ENCODE measurements around the genes TCEAL5, MORF4L2, SLC25A53 and TBC1D8B.

GRCh38 chrX:102815087-102815846 is 94.7 kb downstream of the GPRASP3 start:
- PRO-cap = no peak

GRCh38 chrX:103251988-103252539 is 2.9 kb downstream of the TCEAL8 start:
- PRO-cap = no peak

DNA sequence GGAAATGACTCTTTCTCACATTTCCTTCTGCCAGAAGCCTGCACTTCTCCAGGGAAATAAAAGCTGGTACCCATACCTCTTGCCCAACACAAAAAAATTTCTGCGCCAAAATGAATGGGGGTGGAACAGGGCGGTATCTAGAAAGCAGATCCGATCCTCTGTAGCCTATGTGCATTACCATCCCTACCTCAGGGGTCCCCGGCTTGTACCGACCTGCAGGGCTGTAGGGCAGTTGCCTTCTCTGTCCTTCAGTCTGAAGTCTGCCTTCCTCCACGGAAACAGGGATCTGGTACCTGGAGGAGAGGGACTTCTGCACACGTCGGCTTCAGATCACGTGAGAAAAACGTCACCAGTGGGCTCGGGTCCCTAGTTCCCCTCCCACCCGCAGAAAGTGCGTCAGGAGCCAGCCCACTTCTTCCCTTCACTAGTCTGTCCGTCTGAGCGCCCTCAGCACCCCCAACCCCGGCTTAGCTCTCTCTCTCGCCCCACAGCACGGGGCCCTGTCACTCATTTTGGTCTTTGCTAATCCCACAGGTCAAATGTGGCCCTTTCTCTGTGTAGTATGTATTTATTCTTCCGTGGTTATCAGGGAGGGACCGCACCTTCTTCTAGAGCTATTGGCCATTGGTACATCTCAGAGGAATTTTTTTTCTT is at the start of gene TCEAL5:
TSS of gene TCEAL5 (minus strand) at position 291 of the 654 bp plus-strand sequence.
- PRO-cap = no peak

- PRO-cap = no peak
Observed at GRCh38 chrX:103631062-103631482, 2.3 kb downstream of the TCEAL1 start.

DNA sequence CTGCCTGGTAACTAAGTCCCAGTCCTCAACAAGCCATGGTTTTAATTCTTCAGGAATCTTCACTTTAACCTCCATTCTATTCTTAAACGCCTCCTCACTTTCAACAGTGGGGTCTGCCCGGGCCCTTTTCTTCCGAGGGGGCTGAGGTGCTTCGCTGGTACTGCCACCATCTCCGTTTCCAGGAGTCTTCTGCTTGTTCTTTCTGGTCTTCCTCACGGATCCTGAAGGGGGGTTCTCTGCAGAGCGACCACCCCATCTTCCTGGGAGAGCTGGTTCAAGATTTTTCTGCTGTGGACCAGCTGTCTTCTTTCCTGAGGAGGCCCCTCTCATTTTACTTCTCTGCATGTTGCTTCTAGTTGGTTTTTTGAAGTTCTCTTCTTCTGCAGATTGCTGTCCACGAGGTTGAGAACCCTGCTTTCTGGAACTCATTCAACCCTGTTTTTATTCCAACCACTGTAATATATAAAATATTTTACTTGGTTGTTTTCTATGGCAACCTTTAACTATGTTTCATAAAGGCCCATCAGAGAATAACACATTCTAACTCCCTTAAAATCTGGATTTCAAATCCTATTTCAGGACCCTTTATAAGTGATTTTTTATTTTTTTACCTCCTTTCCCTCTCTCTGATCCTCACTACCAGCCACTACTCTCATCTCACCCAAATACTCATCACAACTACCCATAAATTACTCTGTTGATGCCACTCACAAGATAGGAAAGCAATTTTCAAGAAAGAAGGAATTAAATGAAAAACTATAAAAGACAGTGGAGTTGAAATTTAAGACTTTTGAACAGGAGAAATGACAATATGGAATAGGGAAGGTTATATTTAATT is 9.7 kb downstream of the MORF4L2 start:
- PRO-cap = no peak

GRCh38 chrX:103686298-103687128 is at the start of gene MORF4L2:
TSS of gene MORF4L2 (minus strand) at chrX:103686699.
- PRO-cap = bidirectional peak, plus-strand start at chrX:103686895, minus-strand start at chrX:103686696

GRCh38 chrX:103687656-103688631 is 1.4 kb upstream of the MORF4L2 start:
- PRO-cap = unidirectional peak, minus-strand start at chrX:103688006

GRCh38 chrX:103766778-103767179 is 9.9 kb upstream of the PLP1 start:
- PRO-cap = no peak

GRCh38 chrX:104113139-104113848 is 971 bp downstream of the ZCCHC18 start:
- PRO-cap = no peak

DNA sequence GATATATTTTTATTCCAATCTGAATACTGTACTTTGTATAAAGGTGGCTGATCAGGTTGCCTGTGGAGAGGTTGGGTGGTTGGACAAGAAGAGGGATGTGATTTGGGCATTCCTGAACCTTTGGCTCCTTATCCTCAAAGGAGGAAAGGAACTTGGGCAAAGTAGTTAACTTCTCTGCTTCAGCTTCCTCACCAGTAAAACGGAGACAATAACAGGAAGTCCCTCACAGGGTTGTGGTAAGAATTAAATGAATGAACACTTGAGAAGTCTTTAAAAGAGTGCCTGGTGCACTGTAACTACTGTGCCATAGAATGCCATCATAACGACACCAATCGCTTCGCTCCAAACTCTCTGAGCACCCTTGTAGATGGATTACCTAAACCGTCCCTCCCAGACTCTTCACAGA is 10.5 kb downstream of the ZCCHC18 start:
- PRO-cap = no peak

DNA sequence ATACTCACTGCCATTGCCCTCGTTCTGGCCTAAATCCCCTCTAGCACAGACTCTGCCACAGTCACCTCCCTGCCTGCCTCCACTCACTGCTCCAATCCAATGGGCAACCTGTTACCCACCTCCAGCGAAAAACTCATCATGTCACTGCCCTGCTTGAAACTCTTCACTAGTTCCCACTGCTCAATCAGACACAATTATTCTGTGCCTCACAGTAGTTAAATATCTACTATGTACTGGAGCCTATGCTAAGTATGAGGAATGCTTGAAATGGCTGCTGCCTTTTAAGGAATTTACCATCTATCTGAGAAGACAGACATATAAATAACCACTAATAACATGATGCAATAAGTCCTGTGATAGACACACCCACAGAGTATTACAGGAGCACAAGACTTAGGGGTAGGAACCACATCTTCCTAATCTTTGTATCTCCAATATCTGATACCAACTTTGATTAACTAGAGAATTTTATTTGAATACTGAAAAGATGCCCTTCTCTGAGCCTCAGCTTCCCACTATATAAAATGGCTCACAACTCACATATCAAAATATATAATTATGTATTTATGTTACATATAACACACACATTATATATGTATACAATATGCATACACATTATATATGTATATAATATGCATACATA is 21.1 kb downstream of the SLC25A53 start:
- PRO-cap = no peak

- PRO-cap = bidirectional peak, plus-strand start at chrX:104157089, minus-strand start at chrX:104156986
Observed at GRCh38 chrX:104156443-104157239, at the start of gene SLC25A53. TSS of gene SLC25A53 (minus strand) at chrX:104157009.

- PRO-cap = no peak
Observed at GRCh38 chrX:104189547-104190523, 23.6 kb downstream of the FAM199X start.

- PRO-cap = no peak
Observed at GRCh38 chrX:104194045-104194640, 27.9 kb downstream of the FAM199X start.

GRCh38 chrX:104420842-104421275 is 145.1 kb upstream of the IL1RAPL2 start:
- PRO-cap = no peak

DNA sequence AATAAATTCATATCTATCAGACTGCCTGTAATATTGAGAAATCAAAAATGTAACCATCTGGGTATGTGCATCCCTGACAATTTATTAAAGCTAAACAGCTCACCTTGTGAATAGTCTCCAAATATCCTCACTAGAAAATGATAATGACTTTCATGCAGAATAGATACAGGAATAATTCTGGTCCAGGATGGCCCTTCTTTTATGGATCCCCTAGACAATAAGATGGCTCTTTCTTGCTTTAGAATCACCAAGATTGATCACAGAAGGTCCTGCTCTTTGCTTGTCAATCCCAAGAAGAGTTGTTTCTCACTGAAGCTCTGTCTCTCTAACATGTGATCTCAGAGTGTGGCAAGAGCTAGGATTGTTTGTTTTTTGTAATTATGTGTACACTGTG is 8.6 kb upstream of the PWWP3B start:
- PRO-cap = no peak

- PRO-cap = no peak
Observed at GRCh38 chrX:106728376-106728857, 1.9 kb downstream of the RNF128 start.

DNA sequence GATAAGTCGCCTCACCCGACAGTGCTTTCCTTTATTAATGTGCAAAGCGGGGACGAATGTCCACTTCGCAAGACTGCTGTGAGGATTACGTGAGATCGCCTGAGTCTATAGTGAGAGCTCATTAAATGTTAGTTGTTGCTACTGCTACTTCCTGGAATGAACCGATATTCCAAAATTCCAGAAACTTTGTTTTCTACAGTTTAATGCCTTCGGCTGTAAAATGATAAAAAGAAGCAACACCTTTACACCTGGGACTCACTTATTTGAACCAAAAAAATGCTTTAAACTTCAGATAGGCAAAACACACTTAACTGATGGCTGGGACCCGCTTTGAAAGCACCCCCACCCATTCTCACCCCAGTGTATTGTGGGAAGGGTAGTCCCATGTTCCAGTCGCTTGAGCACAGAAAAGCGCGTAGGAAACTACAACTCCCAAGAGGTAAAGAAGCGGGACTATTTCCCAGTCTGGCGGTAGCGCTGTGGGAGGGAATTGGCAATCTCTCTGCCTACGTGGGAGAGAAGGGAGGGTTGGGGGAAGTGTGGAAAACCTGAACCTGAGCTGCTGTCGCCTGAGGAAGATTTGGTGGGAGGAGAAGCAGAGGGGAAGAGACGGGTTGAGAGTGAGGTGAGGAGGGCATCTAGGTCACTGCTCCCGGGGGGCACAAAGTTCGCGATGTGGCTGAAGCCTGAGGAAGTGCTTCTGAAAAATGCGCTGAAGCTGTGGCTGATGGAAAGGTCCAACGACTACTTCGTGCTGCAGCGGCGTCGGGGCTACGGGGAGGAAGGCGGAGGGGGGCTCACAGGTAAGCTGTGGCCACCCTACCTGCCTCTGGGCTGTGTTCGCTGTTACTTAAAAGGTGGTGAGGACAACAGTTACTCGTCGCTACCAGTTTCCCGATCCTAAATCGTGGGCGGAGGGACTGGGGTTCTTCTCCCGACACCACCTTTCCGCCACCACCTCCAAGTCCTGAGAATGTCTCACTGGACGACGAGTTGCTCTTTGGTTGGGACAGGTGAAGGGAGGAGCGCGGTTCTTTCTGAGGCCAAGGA is at the start of gene TBC1D8B:
TSS of gene TBC1D8B (plus strand) at position 493 of the 1,050 bp plus-strand sequence.
- PRO-cap = bidirectional peak, plus-strand start at position 516 of the sequence, minus-strand start at position 351 of the sequence

- PRO-cap = no peak
Observed at GRCh38 chrX:106901305-106902339, 1.5 kb downstream of the RIPPLY1 start.

DNA sequence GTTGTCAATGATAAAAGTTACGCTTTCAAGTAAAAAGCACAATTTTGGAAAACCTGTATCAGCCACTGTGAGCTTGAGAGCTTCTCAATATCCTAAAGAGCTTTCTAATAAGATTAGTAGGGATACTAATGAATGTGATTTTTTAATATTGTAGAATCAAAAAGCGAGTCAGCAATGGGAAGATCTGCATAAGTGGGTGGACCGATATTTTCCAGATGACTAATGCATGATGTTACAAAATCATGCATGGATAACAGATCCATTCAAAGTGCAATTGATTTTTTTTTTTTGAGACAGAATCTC is 7.4 kb upstream of the CLDN2 start:
- PRO-cap = no peak